Esophagus muscularis mucosa (tissue), 4 donors: ENCODE results near the gene WDR33.

- PRO-cap, result no peak
- RAMPAGE, long total RNA, 4 experiments, result no peak in any of the 4 experiments
Measured at GRCh38 chr2:127419275-127419888, 1.2 kb downstream of the PROC start.

GRCh38 chr2:127422835-127423433 is 4.7 kb downstream of the PROC start:
- PRO-cap, result no peak
- RAMPAGE, long total RNA, 4 experiments, result no peak in any of the 4 experiments

DNA sequence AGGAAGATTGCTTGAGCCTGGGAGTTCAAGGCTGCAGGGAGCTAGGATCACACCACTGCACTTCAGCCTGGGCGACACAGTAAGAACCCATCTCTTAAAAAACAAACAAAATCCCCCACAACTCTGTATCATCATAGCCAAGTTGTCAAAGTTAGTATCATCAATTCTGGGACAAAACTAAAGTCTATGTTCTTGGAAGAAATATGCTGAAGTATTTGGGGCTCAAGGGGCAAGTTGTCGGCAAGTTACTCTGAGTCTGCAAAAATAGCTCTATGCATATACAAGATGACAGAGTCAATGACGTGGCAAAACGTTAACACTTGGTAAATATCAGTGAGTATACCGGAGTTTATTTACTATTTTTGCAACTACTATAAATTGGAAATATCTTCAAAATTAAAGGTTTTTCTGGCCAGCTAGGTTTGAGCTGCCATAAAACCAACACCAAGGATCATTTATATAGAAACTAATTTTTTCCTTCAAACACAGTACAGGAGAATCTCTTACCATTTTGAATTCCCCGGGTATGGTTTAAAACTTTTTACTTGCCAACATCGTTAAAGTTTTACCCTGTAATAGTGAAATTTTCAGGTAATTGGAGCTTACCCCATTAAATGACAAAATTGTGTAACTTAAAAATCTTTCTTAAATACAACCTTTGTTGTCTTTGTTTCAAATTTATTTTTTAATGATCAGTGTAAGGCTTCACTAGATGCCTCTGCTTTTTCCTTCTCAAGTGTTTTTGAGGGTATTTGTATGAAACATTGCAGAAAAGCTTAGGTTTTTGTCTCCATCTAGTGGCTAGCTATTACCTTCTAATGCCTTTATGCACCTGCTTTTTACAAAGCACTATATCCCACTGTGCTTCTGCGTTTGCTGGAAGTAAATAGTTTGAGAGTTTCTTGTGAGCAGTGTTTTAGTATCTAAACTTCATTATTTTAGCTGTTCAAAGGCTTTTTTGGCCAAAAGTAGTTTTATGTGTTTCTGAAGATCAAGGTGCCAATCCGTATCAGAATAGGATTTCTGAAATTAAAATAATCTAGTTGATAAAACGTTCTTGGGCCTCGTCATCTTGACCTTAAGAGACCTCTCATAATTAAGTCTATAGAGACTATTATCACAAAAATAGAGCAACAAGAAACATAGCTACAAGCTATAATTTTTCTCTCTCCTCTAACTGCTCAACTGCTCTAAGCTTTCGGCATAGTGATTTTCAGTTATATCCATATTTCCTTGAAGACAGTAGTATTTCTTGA is 47.2 kb downstream of the IWS1 start:
- PRO-cap, result no peak
- RAMPAGE, long total RNA, 4 experiments, result no peak in any of the 4 experiments

GRCh38 chr2:127514212-127514994 is 11.9 kb downstream of the IWS1 start:
- PRO-cap, result unidirectional peak, minus-strand start at chr2:127514505; unidirectional peak, minus-strand start at chr2:127514713
- RAMPAGE, long total RNA, 4 experiments, result no peak in any of the 4 experiments

DNA sequence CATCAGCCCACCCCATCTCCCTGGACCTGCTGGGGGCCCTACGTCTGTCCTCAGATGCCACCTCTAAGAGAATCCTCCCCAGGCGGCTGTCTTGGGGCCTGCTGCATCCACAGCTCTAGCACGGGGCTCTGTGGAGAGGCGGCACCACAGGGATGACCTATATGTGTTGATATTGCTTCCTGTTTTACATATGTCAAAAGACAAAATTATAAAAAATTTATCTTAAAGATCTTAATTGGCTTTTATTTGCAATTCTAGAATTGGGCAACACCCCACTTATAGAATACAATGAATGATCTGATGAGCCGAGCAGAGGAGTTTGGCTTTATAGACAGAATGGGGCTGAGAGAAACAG is 1.3 kb downstream of the MYO7B start:
- PRO-cap, result no peak
- RAMPAGE, long total RNA, 4 experiments, result no peak in any of the 4 experiments

DNA sequence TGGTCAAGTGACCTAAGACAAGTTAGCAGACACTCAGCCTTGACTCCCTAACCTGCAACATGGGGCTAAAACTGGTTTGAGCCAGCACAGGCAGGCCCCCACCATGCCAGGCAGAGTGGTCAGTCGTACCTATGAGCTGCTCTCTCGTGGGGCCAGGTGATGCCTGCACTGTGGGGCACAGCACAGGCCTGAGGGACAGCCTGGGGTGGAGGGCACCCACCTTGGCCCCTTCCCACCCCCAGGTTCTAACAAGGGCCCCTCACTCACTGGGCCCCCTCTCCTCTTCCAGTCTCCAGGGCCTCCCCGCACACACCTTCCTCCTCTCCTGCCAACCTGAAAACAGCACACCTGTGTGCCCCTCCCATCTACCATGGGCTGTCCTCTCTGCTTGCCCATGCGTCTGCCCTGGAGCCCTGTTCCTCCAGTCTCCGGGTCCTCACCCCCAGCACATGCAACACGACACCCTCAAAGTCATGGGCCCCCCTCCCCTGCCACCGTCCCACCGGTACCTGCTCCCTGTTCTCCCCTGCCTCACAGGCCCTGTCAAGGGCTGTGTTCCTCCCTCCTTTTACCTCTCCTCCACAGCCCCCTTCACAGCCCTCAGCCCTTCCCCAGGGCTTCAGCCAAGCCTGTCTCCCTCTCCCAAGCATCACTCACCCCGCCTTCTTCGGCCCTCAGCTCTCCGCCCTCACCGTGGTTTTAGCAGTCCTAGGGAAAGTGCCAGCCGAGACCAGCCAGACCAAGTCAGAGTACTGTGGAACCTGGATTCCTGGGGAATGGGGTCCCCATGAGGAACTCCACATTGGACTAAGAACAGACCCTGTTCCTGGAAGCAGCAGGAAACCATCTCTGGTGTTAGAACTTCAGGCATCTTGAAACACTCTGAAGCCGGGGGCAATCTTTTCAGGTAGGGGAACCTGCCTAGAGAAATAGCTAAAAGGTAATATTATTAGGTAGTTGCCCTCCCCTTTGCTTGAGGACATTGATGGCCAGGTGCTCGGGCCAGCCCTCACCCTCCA is 1.7 kb downstream of the GPR17 start:
- PRO-cap, result no peak
- RAMPAGE, long total RNA, 4 experiments, result no peak in any of the 4 experiments

GRCh38 chr2:127659023-127660240 is 13.5 kb downstream of the GPR17 start:
- PRO-cap, result bidirectional peak, plus-strand start at chr2:127659768, minus-strand start at chr2:127659462; bidirectional peak, plus-strand start at chr2:127660308, minus-strand start at chr2:127660004
- RAMPAGE, long total RNA, 4 experiments, result no peak in any of the 4 experiments

GRCh38 chr2:127762907-127763632 is 47.9 kb downstream of the WDR33 start:
- PRO-cap, result no peak
- RAMPAGE, long total RNA, 4 experiments, result no peak in any of the 4 experiments

- PRO-cap, result bidirectional peak, plus-strand start at chr2:127810987, minus-strand start at chr2:127810939
- RAMPAGE, long total RNA, 4 experiments, result no peak in any of the 4 experiments
Measured at GRCh38 chr2:127810523-127811087, 366 bp downstream of the WDR33 start.

GRCh38 chr2:127811088-127811879 is at the start of gene WDR33:
Gene WDR33, minus strand, starts transcription at chr2:127811171.
- PRO-cap, result bidirectional peak, plus-strand start at chr2:127811258, minus-strand start at chr2:127811162
- RAMPAGE, long total RNA, 4 experiments, result start-site peak on the minus strand in 4 of 4 experiments, at chr2:127811146-127811171 at its widest, 379 to 913 reads per replicate

- PRO-cap, result no peak
- RAMPAGE, long total RNA, 4 experiments, result no peak in any of the 4 experiments
Measured at GRCh38 chr2:127885125-127885563, 612 bp downstream of the AMMECR1L start.

GRCh38 chr2:127893393-127894019 is 7.8 kb upstream of the AMMECR1L start:
- PRO-cap, result no peak
- RAMPAGE, long total RNA, 4 experiments, result no peak in any of the 4 experiments

- PRO-cap, result no peak
- RAMPAGE, long total RNA, 4 experiments, result no peak in any of the 4 experiments
Measured at GRCh38 chr2:128012702-128013135, 15.1 kb downstream of the SAP130 start.

GRCh38 chr2:128178328-128179177 is 87.6 kb downstream of the UGGT1 start:
- PRO-cap, result no peak
- RAMPAGE, long total RNA, 4 experiments, result no peak in any of the 4 experiments

- PRO-cap, result no peak
- RAMPAGE, long total RNA, 4 experiments, result no peak in any of the 4 experiments
Measured at GRCh38 chr2:128259033-128259725, 59.5 kb downstream of the HS6ST1 start.

DNA sequence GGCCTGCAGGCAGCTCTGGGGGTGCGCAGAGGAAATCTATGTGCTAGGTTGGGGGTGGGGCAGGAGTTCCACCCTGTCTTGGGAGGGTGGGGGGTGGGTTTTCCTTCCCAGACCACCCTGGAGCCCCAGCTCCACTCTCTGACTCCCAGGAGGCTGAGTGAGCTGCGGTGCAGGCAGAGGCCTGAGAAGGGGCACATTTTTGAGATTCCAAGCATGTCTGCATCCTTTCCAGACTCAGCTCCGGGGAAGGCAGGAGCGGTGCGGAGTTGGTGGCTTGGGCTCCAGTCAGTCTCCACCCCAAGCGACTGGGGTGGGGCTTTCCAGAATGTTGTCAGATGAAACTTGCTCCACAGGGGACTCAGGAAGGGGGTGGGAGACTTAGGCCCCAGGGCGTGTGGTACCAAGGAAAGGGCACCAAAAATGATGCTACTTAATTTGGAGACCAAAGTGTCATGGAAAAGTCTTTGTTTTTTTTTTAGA is 44.2 kb upstream of the HS6ST1 start:
- PRO-cap, result no peak
- RAMPAGE, long total RNA, 4 experiments, result no peak in any of the 4 experiments

DNA sequence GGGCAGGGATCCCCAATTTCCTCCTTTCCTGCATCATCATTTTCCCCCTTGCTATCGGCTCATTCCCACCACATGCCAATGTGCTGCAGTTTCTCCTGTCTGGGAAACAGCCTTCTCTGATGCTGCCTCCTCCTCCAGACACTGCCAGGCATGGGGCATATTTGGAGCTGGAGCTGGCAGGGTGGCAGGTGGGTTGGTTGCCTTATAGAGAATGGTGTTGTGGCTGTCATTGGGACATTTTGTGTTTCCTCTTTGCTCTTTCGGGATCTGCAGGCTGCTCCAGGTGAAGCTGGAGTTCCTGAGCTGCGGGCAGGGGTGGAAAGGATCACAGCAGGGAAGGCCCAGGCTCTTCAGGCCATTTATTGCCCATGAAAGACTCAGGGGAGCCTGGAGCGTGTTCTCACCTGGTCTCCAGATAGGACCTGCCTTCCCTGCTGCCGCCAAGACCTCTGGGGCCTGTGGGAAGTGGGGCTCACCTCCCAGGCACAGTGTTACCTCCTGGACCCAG is 192.4 kb upstream of the HS6ST1 start:
- PRO-cap, result no peak
- RAMPAGE, long total RNA, 4 experiments, result no peak in any of the 4 experiments

GRCh38 chr2:128754533-128754930 is 435.9 kb upstream of the HS6ST1 start:
- PRO-cap, result no peak
- RAMPAGE, long total RNA, 4 experiments, result no peak in any of the 4 experiments

DNA sequence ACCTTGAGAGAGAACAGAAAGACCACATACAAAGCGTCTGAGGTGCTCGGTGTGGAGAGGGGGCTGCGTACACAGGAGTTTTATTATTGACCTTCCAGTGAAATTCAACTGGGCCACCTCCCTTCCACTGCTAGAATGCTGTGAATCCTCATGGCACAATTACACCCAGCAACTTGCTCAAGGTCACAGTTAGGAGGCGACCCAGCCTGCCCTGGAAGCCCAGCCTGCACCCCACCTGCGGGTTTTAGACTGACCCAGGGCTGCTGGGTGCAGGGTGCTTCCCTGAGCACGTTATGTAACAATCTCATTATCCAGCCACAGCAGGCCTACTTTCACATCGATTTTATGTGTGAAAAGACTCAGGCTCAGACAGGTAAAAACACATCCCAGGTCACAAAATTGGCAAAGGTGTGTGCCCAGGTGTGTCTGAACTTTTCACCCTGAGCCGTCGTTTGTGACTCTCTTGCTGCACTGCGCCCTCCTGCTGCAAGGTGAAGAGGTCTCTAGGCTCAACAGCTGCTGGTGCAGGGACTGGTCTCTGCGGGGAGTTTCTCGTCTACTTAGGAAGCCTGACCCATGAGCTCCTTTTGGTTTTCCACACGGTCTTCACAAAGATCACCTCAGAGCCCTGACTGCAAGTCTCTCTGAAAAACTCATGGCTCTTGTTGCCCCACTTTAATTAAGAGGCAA is 668.2 kb upstream of the HS6ST1 start:
- PRO-cap, result unidirectional peak, minus-strand start at position 128 of the sequence
- RAMPAGE, long total RNA, 4 experiments, result no peak in any of the 4 experiments

GRCh38 chr2:129437972-129438373 is 541.5 kb upstream of the RAB6C start:
- PRO-cap, result no peak
- RAMPAGE, long total RNA, 4 experiments, result no peak in any of the 4 experiments